ENCODE measurements around the genes B3GALNT1, OTOL1, SLITRK3 and BCHE.

GRCh38 chr3:161104441-161105719 lies at the start of gene B3GALNT1:
Gene B3GALNT1, minus strand, starts transcription at chr3:161105349.
- CAGE, long polyA plus RNA: no peak
- RRBS: 2% methylated on average over 33 of the region's 107 CpGs

- CAGE, long polyA plus RNA: no peak
- RRBS: no CpG with 5 or more reads among the region's 13 CpGs
Measured at GRCh38 chr3:161221815-161222359, 776 bp downstream of the NMD3 start.

DNA sequence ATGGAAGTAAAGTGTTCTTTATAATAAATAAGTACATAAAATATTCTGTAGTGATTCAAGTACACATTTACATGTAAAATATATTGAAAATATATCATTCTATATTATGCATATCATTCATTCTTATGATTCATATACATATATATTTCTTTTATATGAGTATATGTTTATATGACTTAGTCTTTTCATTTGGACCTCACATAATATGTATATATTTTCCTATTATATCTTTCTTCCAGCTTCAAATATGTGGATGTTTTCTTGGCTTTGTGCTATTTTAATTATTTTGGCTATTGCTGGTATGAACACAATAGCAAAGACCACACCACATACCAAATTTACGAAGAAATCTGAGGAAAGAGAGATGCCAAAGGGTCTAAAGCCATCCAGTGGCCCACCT lies at the start of gene OTOL1:
TSS of gene OTOL1 (plus strand) at position 248 of the 400 bp plus-strand sequence.
- CAGE, long polyA plus RNA: no peak
- RRBS: no CpG with 5 or more reads among the region's 1 CpG

GRCh38 chr3:161600031-161600713 lies 103.6 kb downstream of the OTOL1 start:
- CAGE, long polyA plus RNA: no peak
- RRBS: no CpG with 5 or more reads among the region's 9 CpGs

- CAGE, long polyA plus RNA: no peak
- RRBS: no CpG with 5 or more reads among the region's 41 CpGs
Measured at GRCh38 chr3:165195664-165196520, at the start of gene SLITRK3. Gene SLITRK3, minus strand, starts transcription at chr3:165196384.

- CAGE, long polyA plus RNA: no peak
- RRBS: 6% methylated on average over 9 of the region's 38 CpGs
Measured at GRCh38 chr3:165196521-165197132, 443 bp upstream of the SLITRK3 start.

DNA sequence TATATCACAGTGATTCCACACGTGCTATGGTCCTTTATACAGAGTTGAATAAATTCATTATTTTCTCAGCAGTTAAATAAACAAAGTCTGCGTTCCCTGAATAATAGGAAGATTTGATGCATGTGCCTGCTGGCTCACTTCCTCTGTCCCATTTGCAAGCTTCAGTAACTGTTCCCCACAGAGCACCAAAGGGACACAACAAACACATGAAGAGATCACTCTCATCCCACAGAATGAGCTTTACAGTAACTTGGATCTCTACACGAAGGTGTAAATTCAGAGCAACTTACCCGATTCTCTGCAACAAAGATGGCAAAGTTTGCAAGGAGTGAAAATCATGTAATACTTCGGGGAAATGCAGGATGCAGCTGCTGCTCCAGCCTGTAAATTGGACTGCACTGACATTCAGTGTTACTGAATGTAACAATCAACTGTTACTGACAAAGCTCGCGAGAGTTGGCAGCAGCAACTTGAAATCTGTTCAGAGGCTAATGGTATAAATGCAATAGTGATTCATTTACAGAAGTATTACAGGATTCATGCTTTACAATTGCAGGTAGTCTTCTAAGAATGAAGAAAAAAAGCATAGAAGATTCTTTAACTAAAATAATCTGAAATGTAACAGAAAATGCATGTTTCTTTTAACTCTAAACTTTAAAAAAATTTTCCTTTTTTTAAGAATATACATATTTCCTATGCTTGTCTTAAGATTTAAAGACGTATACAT lies at the start of gene BCHE:
TSS of gene BCHE (minus strand) at position 400 of the 727 bp plus-strand sequence.
- CAGE, long polyA plus RNA: no peak
- RRBS: no CpG with 5 or more reads among the region's 8 CpGs

DNA sequence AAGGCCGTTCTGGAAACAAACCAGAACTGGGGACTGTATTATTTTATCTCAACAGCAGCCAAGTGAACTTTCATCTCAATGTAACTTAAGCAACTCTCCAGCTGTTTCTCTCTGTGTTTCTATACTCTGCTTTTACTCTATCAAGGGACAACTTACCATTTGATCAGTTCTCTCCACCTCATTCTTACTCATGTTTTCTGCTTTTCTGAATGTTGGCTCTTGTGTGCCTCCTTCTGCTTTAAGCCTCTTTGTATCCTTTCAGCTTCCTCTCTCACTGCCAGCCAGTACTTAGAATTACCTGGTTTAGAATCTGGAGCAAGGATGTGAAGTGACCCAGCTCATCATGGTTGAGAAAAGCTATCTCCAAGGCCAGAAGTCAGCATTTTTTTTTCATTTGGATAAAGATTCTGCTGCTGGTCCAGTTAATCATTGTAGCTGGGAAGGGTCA lies 16.1 kb upstream of the WDR49 start:
- CAGE, long polyA plus RNA: no peak
- RRBS: no CpG with 5 or more reads among the region's 1 CpG

DNA sequence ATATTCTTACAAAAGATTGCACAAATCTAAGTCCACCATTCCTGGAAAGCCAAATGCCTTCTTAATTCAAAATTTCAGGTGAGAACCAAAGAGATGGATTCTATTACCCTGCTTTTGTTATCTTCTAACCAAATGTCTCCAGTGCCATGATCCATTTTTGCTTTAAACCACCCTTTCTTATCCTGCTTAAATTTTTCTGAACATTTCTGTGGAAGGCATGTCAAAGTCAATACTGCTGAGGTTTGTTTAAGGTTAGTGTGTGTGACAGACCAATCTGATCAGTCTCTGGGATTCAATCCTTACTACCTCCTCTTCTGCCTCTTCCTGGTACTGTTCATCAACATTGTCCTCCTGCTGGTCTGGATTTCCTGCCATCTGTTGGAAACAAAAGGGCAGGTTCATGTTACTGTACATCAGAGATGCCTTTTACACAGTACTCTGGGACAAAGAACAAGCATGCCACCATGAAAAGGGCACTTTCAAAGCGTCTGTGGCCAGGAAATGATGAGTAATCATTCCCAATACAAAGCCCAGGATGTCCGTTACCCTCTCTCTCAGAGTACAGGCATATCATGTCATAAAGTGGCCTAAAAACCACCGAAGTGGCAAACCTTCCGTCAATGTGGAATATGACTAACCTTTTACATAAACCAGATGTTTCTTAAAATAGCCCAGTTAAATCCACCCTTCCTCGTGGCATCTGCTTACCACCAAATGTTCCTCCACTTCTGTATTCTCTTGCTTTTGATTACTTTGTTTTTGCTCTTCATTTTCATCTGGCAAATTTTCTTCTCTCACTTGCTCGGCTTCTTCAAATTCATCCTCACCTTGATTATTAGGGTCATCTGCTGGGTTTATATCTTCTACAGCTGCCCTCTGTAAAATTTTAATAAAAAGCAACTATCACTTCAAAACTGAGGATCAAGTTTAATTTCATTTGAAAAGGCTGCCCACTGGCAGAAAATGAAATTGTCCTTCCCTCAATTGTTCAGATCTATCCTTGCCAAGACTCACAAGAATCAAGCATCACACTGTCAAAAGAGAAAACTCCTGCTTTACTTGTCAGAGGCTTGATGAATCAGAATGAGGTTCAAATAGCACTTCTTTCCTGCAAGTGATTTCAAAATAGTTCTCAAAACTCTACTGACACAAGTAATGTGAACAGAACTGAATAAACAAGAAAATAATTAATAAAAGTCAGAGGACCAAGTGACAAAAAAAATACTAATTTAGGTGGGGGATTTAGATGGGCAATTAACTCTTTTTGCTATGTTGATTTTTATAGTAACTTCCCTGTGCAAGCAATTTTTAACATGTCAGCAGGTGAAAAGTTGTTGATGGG lies 71.0 kb downstream of the GOLIM4 start:
- CAGE, long polyA plus RNA: no peak
- RRBS: no CpG with 5 or more reads among the region's 6 CpGs

DNA sequence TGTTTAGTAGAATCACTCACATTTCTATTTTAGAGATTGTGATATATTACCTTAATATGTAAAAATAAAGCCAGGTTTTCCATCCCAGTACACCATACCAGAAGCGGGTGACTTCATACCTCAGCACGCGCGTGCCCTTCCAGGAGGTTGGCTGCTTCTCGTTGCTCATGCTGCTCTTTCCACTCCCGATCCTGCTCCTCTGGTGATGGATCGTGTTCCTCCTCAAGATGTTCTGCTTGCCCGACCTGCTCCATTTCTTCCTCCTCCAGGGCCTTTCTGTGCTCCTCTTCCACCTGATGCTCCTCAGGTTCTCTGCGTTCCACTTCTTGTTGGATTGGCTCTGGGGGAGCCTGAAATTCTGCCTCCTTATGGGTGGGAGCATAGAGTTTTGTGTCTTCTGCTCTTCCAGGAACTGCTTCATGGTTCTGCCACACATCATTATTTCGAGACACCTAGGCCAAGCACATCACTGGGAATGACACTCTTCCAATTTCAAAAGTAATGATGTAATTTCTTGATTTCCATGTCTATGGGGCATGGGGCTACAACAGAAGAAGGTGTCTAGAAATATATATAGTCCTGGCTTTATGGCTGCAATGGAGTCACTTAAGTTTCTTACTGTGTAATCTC lies 63.2 kb downstream of the GOLIM4 start:
- CAGE, long polyA plus RNA: no peak
- RRBS: no CpG with 5 or more reads among the region's 10 CpGs

DNA sequence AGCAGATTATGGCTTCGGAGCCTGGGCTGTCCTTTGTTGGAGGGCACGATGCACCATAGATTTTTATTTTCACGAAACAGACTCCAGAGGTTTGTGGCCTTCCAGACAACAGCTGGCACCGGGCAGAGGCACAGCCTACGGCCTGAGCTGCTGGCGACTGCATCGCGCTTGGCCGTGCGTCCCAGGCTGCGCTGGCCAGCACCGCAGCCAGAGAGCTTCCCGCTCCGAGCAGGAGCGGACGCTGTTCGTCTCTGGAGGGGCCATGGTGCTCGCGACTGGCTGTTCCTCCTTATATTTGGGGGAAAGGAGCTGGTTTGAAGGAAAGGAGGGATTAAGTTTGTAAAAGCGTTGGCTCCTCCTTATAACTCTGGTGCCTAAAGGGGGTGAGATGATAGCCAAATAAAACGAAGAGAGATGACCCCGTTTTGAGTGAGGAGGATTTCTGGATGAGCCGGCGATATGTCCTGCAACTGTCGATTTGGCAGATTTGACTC lies 153.0 kb upstream of the GOLIM4 start:
- CAGE, long polyA plus RNA: no peak
- RRBS: no CpG with 5 or more reads among the region's 25 CpGs

DNA sequence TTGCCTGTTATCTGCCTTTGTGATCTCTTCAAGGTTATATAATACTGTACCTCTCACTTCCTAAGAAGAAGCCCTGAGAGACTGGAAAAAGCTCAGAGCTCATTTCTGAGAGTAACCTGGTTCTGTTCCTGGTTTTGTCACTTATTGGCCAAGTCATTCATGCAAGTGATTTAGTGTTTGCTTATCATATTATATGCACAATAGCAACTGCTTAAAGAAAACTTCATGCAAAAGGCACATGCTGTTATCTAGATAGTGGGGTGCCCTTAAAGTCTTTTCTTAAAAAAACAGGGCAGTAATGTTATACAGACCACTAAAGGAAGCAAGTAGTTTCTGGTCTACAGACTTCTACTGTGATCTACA lies 782.4 kb upstream of the GOLIM4 start:
- CAGE, long polyA plus RNA: no peak

DNA sequence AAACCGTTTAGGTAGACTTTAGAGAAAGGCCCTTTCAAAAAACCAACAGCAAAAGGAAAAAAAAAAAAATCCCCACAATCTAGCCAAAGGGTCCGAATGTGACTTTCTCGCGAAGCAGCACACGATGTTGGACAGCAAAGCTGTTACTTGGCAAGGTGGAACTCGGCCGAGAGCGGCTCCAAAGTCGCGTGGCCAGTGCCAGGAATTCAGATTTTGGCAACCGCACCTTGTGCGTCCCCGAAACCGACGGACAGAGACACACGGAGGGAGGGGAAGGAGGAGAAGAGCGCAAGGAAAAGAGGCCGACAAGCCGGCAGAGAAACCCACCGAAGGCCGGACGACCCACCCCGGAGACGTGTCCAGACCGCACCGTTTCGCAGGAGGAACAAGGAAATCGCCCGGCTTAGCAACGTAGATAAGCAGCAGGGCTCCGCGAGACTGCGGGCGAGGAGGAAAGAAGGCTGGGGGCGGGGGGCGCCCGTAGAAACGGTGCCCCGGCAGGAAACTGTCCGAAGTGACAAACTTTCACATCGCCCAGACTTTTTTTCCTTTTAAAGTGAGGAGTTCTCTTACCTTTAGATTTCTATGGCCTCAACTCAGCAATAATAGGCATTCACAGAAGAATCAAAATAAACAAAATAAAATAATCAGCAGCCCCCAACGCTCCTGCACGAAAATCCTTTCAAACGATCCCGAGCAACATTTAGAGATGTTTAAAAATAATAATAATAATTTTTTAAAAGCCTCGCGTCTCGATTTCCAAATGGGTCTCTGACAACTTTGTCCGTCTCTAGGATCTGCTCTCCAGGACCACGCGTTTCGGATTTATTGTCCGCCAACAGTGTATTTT lies 517.1 kb downstream of the MECOM start:
- CAGE, long polyA plus RNA: no peak
- RRBS: 6% methylated on average over 15 of the region's 53 CpGs

DNA sequence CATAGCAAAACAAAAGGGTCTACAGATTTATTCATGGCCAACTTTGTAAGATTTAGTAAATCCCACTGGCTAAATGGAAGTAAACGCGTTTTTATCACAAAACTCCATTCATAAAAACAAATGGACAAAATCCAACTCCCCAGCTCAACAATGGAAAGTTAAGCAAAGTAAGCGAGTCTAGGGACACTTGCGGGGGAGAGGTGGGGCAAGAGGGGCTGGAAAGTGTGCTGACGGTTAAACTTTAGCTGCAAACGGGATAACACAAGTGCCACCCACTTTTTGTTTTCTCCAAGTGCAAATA lies 515.1 kb downstream of the MECOM start:
- CAGE, long polyA plus RNA: no peak
- RRBS: no CpG with 5 or more reads among the region's 6 CpGs

GRCh38 chr3:169264579-169265190 lies 398.8 kb downstream of the MECOM start:
- CAGE, long polyA plus RNA: no peak
- RRBS: no CpG with 5 or more reads among the region's 3 CpGs

GRCh38 chr3:169299091-169299658 lies 364.3 kb downstream of the MECOM start:
- CAGE, long polyA plus RNA: no peak
- RRBS: no CpG with 5 or more reads among the region's 9 CpGs

DNA sequence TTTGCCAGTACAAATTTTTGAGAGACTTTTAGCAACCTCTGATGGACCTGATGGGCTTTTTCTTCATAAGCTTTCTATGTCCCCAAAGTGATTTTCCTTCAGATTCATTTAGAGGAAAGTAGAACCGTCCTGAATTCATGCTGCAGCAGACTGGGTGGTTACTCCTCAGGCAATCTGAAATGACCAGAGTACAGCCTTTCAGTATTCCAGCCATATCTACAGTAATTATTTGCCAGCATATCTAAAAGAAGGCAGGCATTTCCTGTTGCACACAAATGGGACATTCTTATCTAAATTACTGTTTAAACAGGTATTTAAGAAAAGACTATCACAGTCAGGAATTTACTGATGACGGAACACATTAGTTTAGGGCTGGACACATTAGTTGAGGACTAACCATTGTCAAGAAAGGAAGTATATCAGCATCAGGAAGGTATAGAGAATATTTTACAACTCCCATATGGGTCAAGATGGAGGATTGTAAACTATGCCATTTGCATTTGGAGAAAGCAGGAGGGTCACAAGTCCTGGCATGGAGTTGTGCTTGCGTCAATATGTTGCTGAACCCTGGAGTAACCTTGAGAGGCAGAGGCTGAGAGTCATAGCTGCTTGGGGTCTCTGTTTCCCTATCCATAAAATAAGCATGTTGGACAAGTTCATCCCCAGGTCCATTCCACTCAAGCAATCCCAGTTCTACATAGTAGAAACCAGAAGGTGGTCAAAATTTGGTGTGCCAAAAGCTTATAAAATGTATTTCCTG lies 273.8 kb downstream of the MECOM start:
- CAGE, long polyA plus RNA: no peak
- RRBS: no CpG with 5 or more reads among the region's 3 CpGs

DNA sequence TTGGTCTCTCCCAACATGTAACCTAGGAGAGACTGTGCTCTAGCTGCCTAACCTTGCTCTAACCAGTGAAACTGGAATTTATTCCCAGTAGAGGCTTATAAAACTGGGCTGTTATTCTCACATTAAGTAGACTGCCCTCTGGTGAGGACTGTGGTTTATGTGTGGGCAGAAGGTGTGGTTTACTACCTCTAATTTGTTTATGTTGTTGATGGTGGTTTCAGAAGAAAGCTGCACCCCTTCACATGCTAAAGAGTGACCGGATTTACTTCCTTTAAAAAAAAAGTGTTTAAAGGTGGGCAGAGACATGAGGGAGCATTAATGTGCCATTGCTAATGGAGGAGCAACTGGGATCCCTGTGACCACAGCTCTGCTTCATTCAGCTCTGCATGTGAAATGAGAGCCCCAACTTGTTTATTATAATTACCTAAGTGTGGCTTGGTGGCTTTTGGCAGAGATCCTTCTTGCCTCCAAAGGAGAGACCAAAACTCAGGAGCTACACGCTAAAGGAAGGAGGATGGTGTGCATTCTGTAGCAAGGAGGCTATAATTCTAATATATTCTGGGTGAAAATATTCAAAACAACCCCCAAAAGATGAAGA lies 273.1 kb downstream of the MECOM start:
- CAGE, long polyA plus RNA: no peak
- RRBS: no CpG with 5 or more reads among the region's 2 CpGs

DNA sequence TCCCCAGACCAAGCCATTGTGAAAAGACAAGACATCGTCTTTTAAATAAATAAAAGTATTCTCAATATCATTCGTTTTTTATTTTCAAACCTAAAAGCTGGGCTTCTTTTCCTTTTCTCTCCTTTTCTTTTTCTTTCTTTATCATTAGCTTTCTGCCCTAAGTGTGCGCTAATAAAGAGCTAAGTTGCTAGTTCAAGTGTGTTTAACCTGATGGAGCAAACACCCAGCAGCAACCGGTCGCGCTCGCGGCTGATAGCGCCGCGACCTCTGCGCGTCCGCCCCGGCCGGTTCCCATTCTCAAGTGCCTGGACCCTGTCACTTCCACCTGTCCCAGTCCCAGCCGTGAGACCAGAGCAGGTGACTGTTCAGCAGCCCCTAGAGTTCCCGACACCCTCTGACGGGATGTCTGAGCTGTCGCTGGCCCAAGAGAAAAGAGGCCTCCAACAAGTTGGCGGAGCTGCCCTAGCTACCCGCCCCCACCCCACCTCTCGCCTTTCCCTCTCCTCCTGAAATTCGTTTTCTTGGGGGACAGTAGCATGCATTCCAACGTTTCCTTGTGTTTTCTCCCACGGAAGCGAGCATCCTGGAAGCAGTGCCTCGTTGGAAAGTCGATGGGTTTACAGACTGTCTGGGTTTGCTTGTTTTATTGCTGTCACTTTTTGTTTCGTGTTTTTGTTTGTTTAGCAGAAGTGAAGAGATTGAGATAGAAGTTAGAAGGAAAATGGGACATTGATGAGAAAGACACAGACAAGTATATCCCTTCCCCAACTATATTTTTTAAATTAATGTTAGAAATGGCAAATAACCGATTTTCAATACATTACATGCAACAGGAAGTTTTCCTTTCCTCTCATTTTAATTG lies 3.1 kb upstream of the MECOM start:
- CAGE, long polyA plus RNA: no peak
- RRBS: 39% methylated on average over 12 of the region's 31 CpGs

DNA sequence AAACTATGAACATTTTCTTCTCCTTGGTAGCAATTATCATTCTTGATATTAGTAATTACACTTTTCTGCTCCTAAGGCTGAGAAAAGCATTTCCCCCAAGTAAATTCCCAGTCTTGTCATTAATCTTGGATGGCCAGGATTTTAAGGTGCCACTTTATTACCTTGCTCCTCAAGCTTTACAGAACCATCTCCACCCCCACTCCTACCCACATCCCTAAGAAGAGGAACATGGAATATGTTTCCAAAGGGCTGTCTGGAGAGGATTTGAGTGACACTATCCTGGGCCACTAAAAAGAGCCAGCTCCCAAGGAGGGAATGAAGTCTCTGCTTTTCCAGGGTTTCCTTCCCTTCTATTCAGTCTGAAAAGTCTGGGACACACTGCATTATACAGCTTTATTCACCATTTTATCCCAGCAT lies 35.5 kb upstream of the MECOM start:
- CAGE, long polyA plus RNA: no peak